Hair follicle dermal papilla cell (primary cell): Measurements from ENCODE around the genes ZNF577, ZNF880 and ZNF816.

DNA sequence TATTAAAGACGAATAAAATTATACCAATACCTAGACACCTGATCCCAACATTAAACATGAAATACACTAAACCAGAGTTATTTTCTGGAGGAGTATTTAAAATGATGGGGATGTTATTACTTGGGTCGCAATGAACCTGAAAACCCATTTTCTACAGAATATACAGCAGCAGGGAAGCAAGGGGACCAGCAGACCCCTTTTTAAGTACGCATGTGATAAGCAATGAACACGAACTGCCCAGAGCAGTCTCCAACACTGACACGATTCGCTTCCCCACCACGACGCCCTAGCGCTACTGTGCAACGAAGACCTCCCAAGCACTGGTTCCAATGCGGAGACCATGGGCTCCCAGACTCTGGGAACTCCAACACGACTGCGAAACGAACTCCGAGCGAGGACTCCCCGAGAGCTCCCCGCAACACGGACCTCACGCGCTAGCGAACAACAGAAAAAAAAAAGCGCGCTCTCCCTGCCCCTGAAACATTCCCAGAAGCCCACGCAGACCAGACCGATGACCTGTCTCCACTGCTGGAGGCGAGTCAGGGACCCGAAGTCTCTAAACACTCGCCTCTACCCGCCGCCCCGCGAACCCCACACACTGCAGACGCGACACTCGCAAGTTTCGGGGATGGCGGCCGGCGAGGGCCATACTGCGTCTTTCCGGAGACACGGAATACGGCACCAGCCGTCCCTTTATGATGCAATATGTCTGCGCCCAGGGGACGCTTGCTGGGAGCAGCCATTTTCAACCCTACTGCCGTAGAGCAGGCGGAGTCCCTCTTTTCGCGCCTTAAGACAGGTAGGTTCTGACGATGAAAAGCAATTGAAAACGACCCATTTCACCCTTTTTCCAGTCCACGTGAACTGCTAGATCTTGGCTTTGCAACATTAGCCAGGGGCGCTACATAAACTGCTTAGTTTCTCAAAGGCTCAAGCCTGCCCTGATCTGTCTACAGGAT lies at the start of gene ZNF577:
ZNF577 (minus strand) TSS at position 624 of the 959 bp plus-strand sequence.
- CAGE, long polyA plus RNA, result no peak

DNA sequence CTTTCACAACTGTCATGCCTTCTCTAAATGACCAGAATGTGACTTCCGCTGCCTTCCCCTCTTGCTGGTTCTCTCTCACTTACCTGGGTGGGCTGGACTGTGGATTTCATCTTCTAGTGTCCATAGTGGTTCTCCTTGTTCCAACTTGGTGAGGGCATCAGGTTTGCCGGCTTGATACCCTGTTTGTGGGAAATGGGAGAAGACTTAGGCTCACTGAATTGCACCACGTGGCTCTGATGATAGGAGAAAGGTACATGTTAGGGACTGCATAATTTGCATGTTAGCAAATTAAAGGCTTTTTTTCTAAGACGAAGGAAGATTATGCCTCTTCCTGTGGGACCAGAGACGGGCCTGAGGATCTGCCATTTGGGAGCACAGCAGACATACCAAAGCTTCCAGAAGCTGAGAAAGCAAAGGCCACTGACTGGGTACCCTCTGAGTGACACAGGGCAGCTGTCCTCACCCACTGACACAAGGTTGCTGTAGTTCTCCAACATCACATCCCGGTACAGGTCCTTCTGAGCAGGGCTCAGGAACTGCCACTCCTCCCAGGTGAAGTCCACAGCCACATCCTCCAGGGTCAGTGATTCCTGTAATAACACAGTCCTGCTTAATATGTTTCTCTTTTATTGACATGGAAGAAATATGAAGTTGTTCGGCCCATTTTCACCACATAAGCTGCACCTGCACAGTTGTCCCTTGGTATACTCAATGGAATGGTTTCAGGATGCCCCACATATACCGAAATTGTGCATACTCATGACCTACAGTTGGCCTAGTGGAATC lies 8.2 kb downstream of the ZNF649 start:
- CAGE, long polyA plus RNA, result no peak

GRCh38 chr19:51973844-51974107 lies 12.9 kb downstream of the ZNF350 start:
- CAGE, long polyA plus RNA, result no peak

DNA sequence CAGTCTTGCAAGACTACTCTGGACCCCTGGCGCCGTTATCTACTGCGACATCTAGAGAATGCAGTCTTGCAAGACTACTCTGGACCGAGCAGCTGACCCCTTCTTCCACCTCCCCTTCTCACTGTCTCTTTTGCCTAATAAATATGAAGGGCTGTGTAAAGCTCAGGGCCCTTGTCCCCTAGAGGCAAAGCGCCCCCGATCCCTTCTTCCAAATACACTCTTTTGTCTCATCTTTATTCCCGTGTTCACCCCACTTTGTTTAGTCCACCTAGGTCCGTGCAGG lies 10.6 kb downstream of the ZNF350 start:
- CAGE, long polyA plus RNA, result no peak

DNA sequence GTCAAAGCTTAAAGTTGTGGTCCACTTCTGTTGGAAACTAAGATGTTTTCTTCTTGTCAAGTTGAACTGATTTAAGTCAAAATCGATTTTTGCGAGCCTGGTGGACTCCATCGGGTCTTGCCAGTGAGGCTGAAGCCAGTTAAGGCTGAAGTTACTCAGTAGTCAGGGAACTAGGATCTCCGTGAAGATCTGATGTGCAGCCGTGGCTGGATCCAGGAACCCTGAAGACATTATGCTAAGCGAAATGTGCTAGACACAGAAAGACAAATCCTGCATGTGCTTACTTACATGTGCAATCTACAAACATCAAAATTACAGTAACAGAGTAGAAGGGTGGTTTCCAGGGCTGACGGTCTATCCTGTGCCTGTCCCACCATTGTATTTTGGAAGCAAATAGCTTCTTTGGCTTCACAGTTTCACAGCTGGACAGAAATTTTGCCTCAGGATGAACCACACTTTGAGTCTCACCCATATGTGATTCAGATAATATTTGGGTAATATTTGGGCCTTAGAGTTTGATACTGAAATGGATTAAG lies 514 bp upstream of the ZNF836 start:
- CAGE, long polyA plus RNA, result no peak

DNA sequence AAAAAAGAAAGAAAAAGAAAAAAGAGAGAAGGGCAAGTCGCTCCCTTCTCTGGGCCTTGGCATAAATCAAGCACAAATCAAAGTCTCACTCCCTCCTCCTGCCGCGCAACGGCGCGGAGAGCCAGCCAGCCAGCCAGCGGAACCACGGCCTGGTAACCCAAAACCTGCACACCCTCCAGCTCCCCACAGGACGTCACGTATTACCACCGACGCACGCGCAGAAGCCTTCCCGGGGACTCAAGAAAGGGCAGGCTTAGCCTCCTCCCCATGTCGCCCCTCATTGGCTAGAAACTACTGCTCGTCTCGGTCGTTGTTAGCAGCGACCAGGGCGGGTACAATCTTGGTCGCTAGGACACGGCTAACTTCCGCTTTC lies 400 bp upstream of the PPP2R1A start:
- CAGE, long polyA plus RNA, result no peak

DNA sequence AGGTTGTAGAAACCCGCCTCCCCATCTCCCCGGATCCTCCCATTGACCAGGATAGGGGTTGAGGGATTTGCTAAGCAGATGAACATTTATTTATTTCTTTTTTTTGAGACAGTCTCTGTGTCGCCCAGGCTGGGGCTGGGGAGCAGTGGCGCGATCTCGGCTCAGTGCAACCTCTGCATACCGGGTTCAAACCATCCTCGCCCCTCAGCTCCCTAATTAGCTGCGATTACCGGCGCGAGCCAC lies 840 bp downstream of the PPP2R1A start:
- CAGE, long polyA plus RNA, result no peak

GRCh38 chr19:52199784-52200529 lies 10.1 kb downstream of the PPP2R1A start:
- CAGE, long polyA plus RNA, result no peak

DNA sequence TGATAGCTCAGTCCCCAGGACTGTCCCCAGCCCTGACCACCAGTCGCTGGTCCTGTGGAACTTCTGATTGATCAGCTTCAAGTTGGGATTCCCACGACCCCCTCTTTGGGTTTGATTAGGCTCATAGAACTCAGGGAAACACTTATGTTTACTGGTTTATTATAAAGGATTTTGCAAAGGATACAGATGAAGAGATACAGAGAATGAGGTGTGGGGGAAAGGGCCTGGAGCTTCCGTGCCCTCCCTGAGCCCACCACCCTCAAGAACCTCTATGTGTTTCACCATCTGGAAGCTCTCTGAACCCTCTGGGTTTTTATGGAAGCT lies 13.8 kb downstream of the PPP2R1A start:
- CAGE, long polyA plus RNA, result no peak

- CAGE, long polyA plus RNA, result no peak
Observed at GRCh38 chr19:52227720-52228075, 37.8 kb downstream of the PPP2R1A start.

- CAGE, long polyA plus RNA, result no peak
Observed at GRCh38 chr19:52296520-52297092, 363 bp upstream of the ZNF480 start.

DNA sequence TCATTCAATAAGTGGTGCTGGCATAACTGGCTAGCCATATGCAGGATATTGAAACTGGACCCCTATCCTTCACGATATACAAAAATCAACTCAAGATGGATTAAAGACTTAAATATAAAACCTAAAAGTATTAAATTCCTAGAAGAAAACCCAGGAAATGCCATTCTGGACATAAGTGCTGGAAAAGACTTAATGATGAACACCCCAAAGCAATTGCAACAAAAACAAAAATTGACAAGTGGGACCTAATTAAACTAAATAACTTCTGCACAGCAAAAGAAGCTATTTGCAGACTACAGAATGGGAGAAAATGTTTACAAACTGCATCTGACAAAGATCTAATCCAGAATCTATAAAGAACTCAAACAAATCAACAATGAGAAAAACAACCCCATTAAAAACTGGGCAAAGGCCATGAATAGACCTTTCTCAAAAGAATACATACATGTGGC lies 11.3 kb upstream of the ZNF610 start:
- CAGE, long polyA plus RNA, result no peak

DNA sequence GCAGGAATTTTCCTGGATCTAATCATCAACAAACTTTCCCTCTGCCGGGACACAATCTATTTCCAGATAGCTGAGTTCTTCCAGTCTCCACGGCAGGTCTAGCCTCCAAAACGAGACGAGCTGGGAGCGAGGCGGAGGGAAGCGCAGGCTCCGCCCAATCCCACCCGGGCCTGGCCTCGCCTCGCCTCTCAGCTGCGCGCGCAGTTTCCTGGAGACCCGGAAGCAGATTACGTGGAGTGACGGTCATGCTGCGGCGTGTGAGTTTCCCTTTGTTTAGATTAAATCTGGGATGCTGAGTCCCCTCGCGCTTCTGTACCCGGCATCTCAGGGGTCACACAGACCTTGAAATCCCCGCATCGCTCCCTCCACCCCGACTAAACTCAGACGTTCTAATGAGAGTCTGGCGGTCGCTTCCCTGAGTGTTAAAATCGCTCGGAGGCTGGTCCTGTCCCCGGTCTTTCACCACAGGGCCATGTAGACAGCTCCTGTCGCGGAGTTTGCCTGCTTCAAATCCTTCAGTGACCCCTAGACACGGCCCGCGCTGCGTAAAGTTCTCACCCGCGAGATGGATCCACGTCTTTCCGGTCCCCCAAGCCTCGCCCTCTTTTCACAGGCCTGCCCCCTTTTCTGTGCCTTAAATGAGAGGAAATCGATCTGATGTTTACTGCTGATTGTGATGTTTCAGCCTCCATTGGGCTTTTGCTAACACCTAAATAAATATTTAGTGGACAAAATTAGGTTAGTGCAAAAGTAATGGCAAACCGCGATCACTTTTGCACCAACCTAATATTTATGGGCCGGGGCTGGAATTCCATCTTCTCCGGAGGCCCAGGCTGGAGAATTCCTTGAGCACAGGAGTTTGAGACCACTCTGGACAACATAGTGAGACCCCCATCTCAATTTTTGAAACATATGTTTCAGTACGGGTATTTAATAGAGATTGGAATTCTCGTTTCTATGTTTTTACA lies at the start of gene ZNF880:
ZNF880 (plus strand) TSS at position 203 of the 968 bp plus-strand sequence.
- CAGE, long polyA plus RNA, result no peak

DNA sequence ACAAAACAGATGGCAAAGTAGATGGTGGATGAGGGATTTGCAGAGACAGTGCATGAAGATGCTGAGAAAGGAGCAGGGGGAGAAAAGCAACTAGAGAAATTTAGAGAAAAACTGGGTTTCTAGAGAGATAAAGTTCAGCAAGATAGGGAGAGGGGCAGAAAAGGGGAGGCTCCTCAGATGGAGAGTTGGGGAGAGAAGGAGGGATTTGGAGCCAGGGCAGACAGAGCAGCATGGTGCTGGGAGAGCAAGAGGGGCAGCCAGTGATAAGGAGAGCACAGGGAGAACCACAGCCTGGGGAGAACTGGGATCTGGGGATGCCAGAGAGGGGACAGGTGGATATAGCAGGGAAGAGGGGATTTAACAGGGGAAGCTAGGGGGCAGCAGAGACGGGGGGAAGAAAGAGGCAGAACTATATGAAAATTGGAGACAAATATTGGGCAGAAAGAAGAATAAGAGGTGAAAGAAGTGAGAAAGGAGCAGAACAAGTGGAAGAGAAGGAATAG lies 6.7 kb upstream of the ZNF528 start:
- CAGE, long polyA plus RNA, result no peak

- CAGE, long polyA plus RNA, result no peak
Observed at GRCh38 chr19:52543001-52543529, 15.6 kb downstream of the ZNF808 start.

- CAGE, long polyA plus RNA, result no peak
Observed at GRCh38 chr19:52558677-52559208, 11.3 kb upstream of the ZNF701 start.

- CAGE, long polyA plus RNA, result no peak
Observed at GRCh38 chr19:52647423-52648877, 42.3 kb downstream of the ENSG00000269825 start.

DNA sequence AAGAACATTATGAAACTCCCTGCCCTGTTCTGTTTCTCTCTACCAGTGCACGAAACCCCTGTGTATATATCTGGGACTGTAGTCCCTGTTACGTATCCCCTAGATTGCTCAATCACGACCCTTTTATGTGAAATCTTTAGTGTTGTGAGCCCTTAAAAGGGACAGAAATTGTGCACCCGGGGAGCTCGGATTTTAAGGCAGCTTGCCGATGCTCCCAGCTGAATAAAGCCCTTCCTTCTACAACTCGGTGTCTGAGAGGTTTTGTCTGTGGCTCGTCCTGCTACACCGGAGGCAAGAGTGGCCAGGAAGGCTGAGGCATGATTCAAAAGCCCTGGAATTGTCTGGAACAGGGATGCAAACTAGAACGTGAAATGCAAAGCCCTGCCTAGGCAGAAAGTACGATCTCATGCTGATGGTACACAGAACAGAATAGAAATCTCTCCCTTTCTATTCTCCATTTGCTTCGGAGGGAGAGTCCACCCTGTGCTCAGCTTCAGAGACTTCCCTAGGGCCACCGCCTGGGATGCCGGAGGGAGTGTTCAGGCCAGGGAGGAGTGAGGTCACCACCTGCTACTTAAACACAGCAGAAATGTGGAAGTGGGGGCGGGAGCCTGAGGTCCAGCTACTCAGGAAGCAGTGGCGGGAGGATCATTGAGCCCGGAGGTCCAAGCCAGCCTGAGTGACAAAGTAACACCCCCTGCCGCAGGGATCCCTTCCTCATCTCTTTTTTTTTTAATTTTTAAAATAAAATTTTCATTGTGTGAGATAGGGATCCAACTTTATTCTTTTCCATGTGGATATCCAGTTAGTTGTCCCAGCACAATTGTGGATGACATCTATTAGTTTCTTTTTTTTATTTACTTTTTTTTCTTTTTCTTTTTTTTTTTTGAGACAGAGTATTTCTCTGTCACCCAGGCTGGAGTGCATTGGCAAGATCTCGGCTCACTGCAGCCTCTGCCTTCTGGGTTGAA lies 894 bp upstream of the ZNF888 start:
- CAGE, long polyA plus RNA, result no peak

DNA sequence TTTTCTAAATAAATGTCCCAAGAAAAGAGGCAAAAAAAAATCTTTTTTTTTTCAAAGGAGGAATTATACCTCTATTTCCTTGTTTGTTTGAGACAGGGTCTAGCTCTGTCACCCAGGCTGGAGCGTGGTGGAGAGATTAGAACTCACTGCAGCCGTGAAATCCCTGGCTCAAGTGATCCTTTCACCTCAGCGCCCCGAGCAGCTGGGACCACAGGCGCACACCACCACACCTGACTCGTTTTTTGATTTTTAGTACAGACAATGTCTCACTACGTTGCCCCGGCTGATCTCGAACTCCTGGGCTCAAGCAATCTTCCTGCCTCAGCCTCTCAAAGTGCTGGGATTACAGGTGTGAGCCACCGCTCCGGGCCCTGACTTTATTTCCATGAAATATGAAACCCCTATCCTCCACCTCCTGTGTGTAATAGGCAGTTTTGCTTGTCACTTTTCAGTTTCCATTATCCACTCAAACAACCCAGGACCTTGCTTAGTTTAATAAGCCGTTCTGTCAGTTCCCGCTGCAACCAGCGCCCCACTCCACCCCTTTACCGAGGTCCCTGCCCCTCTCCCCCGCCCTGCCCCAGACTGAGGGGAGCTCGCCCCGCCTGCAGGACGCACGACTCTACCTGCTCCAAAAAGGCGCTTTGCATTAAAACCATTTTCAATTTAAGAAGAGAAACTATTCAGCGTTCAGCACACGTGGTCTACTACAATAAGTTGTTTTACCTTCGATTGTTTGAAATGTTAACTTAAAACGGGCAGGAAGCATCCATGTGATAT lies 16.9 kb downstream of the ZNF816 start:
- CAGE, long polyA plus RNA, result no peak

DNA sequence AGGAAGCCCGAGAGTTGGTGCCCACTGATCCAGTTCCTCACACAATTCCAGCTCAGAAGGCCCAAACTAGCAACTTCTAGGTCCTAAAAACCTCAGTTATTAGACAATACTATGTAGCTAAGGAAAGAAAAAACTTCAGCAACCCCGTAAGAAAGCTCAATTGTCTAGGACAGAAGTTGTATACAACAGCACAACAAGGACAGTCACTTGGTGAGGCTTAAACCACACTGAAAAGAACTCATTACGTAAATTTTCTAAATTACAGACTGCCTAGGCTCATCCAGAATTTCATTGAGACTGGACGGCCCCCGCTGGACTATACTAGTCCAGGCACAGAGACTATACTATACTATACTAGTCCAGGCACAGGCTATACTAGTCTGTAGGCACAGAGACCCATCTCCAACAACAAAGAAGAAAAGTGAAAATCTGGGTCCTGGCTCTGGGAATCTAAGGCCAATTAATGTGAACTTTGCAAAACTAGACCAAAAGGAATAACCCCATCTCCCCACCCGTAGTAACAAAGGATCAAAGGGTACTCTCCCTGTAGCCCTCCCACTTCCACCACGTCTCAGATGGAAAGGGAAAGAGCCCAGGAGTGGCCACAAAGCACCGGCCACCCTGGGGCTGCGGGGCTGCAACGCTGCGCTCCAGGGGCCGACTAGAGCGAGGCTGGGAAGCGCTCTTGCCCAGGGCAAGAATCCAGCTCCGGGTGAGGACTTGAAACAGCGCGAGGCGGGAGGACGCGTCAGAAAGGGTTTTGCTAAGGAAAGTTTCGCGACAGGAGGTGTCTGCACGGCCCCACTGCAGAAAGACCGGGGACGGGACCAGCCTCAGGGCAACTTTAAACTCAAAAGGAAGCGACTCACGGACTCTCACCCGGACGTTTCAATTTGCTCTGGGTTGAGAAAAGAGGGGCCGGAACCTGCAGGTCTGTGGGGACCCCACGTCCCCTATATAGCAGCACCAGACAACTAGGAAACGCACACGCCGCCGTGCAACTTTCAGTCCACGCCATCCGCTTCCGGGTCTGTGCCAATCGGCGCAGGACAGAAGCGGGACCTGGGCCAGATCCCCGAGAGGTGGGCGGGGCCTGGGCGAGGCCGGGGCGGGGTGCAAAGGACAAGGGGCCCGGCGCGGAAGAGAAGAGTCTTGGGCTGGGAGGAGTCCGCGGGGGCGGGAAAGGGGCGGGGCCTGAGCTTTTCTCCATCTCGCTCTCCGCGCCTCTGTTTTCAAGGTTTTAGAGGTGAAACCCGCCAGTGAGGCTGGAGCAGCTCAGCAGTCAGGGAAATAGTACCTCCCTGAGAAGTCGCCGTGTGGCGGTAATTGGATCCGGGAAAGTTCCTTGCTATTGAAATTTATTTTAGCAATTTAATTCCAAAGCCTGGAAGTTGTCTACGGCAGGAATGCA lies at the start of gene ZNF816:
ZNF816 (minus strand) TSS at position 1,034 of the 1,411 bp plus-strand sequence.
- CAGE, long polyA plus RNA, result no peak